H4 (cell line): ENCODE data around the genes GSTA4 and ELOVL5.

DNA sequence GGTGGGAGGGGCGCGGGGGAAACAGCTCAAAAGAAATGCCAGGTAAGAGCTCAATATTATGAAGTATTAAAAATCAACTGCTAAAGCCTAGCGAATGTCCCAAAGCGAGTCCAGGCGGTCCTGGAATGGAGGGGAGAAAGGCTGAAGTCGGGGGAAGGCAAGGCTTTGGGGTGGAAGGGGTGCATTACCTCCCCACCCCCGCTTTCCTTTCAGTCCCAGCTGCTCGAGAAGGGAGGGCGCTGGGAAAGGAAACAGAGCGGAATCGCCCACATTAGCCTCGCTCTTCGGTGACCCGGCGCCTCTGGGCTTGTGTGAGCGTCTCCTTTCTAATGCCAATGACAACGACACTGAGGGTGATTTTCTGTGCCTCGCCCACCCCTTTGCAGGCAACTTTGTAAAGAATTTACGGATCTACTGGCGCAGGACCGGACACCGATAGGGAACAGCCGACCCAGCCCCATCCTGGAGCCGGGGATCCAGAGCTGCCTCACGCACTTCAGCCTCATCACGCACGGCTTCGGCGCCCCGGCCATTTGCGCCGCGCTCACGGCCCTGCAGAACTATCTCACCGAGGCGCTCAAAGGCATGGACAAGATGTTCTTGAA is 24.1 kb downstream of the TFAP2B start:
- RAMPAGE, long total RNA, result no peak

DNA sequence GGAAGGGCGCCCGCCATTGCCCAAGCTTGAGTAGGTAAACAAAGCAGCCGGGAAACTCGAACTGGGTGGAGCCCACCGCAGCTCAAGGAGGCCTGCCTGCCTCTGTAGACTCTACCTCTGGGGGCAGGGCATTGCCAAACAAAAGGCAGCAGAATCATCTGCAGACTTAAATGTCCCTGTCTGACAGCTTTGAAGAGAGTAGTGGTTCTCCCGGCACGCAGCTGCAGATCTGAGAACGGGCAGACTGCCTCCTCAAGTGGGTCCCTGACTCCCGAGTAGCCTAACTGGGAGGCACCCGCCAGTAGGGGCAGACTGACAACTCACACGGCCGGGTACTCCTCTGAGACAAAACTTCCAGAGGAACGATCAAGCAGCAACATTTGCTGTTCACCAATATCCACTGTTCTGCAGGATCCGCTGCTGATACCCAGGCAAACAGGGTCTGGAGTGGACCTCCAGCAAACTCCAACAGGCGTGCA is 406.1 kb downstream of the TFAP2B start:
- RAMPAGE, long total RNA, result no peak

DNA sequence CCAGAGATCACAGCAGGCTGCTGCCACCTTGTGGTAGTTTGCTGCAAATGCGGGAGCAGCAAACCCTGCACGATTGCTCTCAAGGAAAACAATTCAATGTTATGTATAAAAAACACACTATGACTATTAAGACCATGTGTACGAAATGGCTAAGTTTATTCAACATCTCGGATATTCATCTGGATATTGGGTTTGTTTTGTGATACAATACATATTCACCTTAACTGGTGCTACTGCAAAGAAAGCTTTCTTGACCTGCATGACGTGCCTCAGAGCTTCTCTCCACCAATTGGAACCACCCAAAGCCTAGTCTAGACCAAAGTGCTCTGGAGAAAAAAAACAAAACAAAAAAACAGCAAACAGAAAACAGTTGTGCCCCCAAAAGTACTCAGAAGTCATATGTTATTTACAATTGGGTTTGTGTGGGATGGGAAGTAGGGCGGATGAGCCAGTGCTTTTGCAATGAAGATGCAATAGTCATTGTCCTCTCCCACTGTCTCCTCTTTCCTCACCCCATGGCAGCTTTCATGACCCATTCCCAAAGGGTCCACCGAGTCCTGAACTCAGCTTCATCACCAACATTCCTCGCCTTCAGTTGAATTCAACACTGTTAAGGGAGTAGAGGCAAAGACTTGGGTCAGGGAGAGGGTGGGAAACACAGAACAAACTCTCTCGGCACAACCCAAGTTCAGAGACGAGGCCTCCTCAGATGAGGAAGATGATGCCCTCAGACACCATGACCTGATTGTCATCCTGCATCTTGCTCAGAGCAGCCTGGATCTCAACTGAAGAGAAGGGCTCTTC is 19.8 kb upstream of the IL17F start:
- RAMPAGE, long total RNA, result no peak

GRCh38 chr6:52285214-52285564 is 647 bp upstream of the MCM3 start:
- RAMPAGE, long total RNA, result no peak

DNA sequence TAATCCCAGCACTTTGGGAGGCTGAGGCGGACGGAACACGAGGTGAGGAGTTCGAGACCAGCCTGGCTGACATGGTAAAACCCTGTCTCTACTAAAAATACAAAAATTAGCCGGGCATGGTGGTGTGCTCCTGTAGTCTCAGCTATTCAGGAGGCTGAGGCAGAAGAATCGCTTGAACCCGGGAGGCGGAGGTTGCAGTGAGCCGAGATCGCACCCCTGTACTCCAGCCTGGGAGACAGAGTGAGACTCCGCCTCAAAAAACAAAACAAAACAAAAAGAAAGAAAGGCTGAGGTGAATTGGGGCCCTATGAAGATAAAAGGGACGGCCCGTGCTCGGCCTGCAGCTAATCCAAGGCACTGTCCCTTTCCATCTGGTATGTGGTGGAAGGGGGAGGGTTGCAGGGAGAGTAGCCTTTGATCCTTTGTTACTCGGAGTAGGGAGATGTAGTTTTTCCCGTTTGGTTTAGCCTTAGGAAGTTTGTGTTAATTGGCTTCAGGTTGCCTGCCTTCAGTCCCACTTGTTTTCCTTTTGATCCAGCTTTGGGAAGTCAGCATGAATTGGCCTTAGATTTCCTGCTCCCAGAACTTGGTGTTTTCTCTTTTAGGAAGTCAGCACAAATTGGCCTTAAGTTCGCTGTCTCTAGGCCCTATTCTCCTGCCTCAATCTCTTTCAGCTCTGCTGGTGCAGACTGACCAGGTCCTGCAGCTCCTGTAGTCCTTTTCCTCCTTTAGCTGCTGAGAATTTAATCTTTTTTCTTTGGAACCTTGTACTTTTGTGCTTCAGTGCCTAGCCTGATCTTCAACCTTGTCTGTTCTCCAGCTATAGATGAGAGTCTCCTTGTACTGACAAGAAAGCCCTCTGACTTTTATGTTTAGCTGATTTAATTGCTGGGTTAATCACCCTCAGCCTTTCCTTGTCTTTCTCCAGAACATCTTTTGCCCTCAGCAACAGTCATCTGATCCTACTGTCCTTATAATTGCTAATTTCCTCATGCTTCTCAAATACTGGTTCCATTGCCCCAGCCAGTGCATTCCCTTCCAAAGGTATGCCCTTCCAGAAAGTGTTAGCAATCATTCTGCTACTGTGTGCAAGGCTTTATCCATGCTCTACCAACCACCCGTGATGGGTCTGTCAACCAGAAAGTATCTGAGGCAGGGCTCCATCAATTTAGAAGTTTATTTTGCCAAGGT is 35.9 kb upstream of the PAQR8 start:
- RAMPAGE, long total RNA, result no peak

DNA sequence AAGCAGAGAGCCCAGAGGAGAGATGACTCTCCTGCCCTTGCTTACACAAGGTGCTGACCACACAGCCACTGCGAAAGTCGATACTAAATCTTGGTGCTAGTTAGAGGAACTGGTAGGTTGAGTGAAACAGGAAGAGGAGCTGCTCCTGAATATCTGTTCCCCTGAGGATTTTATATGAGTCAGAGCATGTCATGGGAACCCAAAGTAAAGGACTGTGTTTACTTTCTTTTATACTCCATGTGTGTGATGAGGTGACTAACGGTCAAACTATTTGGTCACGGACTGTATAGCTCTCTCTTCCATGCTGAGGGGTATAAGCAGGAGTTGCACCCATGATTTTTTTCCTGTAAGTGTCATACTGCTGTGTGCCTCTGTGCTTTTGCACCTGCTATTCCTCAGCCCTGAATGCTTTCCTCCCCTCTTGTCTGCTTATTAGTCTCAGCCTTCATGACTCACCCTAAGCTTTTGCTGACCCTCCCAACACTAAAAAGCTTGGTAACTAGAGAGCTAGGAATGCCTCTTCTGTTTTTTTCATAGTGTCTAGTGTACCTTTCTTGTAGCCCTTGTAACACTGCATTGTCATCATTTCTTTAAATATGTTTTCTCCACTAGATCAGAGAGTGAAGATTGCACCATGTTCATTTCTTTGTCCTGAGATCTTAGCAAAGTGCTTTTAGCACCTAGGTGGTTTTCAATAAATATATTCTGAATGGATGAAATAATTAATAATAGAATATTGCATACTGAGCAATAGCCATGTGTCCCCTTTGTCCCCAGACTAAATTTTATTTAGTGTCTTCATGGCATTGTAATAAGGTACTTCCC is 9.4 kb upstream of the PAQR8 start:
- RAMPAGE, long total RNA, result no peak

DNA sequence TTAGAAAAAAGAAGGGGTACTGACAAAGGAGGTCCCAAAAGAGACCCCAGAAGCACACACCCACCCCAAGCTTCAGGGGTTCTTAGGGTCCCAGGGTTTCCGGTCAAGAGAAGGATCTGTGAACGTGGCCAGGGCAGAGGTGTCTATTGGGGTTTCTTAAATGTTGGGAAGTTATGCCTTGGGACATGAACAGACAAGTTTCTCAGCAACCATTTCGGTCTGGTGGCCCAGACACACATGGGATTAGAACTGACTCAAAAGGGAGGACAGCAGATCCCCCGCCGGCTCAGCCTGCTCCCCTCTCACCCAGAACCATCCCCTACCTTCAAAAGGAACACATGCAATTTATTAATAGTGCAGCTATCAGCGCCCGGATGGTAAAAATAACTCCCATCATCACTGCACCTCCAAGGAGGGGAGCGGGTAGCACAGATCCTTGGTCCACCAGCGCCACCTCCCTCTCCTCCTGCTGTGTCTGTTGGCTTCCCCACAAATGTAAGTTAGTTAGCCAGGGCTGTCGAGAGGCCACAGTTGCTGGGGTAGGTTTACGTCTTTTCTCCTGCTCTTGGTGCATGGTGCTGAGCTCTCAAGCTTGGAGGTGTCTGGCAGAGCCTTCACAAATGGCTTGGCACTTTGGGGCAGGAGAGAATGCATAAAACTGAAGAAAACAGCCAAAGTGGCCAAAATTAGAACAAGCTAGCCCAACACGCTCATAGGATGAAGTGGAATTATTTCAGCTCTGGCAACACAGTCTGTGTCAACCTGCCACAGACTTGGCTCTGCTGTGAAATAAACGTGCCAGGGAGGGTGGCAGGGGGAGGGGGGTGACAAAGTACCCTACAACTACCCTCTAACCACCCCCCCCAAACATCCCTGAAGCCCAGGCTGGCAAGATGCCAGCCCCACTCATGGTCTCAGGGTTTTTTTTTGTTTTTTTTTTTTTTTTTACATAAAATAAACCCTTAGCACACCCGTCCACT is 77.0 kb downstream of the TRAM2 start:
- RAMPAGE, long total RNA, result no peak

GRCh38 chr6:52511959-52512696 is 64.7 kb downstream of the TRAM2 start:
- RAMPAGE, long total RNA, result no peak

GRCh38 chr6:52521949-52522455 is 54.9 kb downstream of the TRAM2 start:
- RAMPAGE, long total RNA, result no peak

DNA sequence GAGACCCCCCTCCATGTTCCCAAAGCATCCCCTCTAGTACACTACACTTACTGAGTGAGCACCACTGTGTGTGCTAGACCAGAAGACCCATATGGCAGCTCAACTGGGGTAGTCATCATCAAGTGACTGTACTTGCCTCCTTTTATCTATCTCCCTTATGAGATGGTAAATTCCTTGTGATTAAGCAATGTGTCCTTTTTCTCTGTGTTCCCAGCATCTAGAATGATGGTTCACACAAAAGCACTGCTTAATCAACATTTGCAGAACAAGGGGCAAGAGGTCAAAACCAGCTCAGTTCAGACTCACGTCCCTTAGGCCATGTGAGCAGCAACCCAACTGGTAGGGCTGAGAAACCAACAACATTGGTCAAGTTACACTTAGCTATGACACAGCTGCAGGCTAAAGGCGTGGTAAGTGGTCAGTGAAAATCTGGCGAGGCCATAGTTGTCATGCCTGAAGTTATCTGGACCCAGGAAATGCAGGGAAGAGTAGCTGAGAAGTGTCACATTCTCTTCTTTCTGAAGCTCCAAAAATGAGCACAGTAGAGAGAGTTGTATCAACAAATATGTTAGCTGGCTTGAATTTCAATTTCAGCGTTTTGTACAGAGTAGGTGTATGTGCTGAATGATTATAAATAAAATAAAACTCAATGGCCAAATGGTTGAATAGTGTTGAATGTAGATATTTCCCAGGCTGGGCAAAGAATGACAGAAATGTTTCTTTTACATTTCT is 9.9 kb downstream of the TRAM2 start:
- RAMPAGE, long total RNA, result no peak

DNA sequence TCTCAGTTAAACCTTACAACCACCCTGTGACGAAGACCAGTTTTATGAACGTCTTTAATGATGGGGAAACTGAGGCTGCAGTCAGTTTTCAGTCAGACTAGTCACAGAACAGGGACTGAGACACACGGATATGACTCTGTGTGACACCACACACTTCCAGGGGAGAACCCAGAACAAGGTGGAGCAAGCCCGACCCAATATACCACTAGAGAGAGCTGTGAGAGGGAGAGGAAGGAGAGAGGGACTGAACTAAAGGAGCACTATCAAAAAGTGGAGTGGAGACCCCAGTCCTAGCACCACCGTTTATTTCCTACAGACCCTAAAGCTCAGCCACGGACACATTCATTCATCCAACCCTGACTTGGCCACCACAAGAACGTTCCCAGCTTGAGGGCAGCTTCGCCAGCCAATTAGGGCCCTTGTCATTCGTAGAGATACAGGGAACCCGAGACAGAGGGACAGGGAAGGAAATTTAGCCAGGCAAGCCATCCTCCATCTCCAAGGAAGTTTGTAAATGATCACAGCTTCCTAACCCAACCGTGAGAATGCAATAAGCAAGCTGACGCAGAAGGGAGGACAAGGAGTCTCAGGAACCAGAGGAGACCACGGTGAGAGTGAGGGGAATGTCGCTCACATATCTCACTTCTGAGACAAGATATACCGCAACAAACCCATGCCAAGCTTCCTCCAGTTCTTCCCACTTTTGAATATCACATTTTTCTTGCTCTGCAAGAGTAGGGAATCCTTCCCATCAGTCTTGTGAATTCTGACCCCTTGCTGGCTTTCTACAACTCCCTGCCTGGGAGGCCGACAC is 1.5 kb downstream of the TRAM2 start:
- RAMPAGE, long total RNA, result no peak

DNA sequence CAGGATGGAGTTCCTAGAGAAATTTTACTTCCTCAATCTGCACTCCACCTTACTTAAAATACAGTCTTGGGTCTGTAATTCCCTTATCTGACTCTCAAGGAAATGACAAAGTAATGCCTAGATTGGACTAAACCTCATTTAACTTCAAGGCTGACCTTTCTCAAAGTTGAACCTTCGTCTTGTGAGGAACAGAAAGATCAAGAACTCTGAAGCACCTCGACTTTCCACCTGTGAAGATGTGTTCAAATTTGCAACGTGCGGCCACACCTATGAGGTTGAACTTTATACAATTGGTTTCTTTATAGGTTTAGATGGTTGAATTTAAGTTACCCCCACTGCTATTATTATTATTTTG is 1.2 kb upstream of the TRAM2 start:
- RAMPAGE, long total RNA, result no peak

DNA sequence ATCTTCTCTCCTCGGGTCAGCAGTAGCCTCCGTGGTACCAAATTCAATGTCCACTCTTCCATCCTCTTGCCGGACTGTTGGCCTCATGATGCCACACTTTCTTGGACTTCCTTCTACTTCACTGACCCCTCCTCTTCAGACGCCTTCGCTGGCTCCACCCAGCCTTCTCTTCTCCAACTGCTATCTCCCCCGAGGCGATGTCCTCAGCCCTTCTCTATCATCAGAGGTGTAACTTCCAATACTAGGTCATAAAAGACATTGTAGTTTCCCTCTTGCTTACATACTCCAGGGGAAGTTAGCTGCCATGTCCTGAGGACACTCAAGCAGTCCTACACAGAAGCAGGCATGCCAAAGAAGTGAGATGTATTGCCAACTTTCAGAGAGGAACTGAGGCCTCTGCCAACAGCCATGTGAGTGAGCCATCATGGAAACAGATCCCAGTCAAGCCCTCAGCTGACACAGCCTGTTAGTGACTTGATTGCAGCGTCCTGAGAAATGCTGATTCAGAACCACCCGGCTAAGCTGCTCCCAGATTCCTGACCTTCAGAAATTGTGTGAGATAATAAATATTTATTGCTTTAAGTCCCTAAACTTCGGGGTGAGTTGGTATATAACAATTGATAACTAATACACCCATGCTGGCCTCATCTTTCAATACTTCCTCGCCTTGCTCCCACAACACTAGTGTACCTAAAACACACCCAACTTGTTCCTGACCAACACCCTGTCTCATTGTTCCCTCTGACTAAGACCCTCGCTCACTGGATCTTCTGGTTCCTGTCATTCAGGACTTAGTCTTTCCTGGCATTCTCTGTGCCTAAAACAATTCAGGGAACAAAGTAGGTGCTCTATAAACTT is 38.2 kb downstream of the GSTA2 start:
- RAMPAGE, long total RNA, result no peak

- RAMPAGE, long total RNA, result start-site peak on the minus strand at chr6:52995279-52995343, 28 reads
These were observed at the start of gene GSTA4 for GRCh38 chr6:52994416-52995539. Gene GSTA4, minus strand, starts transcription at chr6:52995284.

GRCh38 chr6:53290972-53291618 is 57.7 kb downstream of the ELOVL5 start:
- RAMPAGE, long total RNA, result no peak

DNA sequence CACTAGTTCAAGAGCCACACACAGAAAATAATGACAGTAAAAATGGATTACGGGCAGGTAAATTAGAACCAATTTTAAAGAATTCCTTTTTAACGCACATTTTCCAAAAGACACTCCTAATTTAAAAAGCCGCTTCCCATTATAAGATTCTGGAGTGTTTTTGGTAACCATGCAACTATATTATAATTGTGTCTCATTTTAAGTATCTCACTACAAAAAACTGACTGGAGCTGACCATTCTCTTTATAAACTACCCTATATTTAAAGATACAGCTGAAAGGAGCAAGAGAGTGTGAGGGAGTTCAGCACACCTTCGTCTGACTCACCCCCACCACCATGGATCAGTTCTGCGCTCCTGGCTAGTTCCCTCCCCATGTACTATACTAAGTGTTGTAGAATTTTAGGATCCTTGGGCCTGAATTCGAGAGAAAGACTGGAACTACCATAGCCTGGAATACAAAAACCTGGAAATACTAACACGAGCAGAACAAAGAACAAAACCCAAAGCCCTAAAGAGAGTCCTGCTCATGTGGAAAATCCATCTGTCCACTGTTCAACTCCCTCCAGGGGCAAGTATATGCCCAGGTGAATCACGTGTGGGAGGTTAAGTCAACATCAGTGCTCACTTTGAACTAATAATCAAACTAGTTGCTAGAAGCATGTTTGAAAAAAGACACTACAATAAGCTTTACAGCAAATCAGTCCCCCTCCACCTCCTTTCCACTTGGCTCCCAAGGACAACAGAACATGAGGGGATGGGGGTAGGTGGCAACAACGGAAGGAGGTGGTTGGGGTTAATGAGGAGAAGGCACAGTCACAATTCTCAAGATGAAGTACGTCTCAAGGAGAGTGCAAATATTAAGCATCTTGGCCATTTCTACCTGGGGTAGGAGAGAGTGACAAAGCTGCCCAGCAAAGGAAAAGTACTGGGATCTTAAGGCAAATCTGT is 46.8 kb downstream of the ELOVL5 start:
- RAMPAGE, long total RNA, result no peak

DNA sequence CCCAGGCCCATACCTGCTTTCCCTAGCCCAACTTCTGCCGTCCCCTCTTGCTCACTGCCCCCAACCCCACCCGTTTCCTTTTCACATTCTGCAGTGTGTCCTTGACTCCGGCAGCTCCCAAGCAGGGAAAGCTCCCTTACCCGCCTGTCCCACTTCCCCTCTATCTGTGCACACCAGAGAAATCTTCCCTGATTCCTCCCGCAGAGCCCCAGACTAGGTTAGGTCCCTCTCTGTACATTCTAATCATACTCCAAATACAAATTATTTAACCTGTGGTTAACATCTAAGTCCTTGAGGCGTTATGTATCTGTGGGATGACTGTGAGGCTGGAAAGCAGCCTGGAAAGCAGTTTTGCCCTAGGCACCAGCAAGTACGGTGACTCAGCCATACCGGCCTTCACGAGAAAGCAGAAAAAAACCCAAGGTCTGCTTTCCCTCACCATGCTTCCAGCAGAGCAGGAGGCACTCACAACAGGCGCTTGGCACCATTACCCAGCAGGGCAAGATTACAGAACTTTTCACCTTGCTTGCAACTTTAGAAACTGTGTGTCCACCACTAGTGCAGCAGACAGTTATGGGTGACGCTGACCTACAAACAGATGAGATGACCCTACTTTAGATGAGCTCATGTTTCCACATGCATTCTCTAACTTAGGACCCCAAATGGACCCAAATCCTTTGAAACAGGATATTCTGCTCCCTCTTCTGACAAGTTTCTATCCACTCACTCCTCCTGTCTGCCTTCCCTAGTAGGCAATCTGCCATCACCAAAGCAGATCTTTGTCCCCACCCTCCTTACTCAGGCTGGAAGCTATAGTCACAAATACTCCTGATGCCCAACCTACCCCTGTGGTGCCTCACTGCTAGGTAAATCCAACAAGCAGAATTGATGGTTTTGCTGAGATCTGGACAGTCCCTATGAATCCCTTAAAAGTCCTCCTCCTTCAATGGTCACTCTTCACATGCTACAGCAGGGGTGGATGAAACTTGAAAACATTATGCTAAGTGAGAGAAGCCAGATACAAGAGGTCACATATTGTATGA is 22.0 kb downstream of the ELOVL5 start:
- RAMPAGE, long total RNA, result no peak

DNA sequence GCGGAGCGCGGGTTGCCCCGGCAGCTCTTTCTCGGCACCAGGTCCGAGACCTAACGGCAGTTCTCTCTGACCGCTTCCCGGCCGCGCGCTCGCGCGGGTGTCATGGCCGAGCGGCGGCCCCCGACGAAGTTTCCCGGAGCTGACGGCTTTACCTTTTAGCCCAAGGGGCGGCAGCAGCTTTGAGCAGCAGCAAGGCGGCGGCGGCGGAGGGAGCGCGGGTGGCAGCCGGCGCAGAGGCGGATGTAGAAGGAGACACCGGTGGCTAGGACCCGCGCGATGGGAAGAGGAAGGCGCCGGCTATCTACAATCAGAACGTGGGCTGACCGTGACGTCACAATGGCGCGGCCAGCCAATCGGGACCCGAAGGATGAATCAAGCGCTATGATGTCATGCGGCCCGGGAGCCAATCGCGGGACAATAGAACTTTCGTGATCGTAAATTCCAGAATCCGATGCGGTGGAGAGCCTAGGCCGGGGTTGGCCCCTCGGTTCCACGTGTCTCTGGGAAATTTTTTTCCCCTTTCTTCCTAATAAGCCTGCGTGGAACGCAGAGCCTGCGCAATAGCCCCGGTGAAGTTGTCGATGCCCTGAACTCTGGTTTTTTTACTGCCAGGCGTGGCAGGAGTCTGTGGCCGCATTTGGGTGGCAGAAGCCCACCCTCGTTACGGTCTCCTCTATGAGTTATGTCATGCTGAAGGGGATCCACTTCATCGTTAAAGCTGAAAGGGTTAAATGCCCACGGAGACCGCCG is at the start of gene ELOVL5:
Gene ELOVL5 (minus strand): TSS at position 286 of the 750 bp plus-strand sequence.
- RAMPAGE, long total RNA, result start-site peak on the minus strand centred at position 265 of the sequence, 46 bp wide, 174 reads

DNA sequence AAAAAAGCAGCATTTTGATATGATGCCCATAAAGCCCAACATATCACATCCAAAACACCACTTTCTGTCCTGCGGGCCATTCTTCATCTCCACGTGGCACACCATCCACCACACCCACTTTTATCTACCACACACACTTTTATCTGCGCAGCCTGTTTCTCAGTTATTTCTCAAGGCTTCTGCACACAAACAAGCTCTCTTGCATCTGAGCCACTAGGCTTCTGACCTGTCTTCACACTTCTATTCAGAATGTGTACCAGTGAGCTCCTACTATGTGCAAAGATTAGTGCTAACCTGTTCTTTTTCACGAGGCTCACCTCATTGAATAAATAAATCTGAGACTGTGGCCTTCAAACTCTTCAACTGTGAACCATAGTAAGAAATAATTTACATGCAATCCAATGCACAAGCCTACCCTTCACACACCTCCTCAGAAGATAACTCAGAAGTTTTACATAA is 5.2 kb downstream of the GCLC start:
- RAMPAGE, long total RNA, result no peak

- RAMPAGE, long total RNA, result no peak
These were observed 21.0 kb upstream of the KLHL31 start for GRCh38 chr6:53686548-53687041.